Jurkat, Clone E6-1 (cell line): ENCODE results near the genes CD3E, ATP5MG, ABCG4 and C1QTNF5.

DNA sequence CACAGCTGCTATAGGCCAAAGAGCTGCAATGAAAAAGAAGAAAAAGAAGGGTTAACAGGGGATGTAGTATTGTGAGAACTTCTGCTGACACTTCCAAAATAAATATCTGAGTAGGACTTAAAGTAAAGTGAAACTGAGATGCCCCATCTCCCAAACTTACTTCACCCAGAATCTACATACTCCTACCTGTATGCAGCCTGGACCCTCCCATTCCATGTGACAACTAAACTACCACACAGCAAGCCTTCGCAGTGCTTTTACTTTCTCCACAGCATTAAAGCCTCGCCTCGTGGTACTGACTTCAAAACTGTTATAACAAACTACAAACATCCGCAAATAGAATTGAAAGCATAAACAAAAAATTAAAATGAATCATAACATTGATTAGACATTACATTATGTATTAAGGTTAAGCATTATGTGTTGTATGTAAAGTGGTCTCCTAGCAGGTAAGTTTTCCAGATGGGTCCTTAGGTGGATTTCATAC is 979 bp downstream of the MPZL2 start:
- RRBS: no CpG with 5 or more reads among the region's 4 CpGs

GRCh38 chr11:118304181-118305420 is at the start of gene CD3E:
Gene CD3E (plus strand): TSS chr11:118304730.
- RRBS: no CpG with 5 or more reads among the region's 13 CpGs

DNA sequence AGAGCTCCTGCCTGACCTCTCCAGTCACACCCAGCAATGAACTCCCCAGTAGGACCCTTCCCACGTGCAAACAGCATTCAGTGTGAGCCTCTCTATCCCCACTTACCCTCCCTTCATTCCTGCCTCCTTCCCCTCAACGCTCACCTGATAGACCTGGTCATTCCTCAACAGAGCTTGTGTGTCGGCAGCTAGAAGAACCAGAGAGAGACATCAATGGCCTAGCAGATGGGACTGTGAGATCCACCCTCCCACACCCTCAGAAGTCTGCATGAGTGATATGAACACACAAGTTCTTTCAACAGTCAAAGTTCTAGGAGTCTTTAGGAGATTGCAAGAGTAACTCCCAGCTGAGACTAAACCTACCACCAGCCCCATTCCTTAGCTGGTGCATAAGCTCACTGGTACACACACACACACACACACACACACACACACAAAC is 3.2 kb downstream of the CD3D start:
- RRBS: no CpG with 5 or more reads among the region's 3 CpGs

DNA sequence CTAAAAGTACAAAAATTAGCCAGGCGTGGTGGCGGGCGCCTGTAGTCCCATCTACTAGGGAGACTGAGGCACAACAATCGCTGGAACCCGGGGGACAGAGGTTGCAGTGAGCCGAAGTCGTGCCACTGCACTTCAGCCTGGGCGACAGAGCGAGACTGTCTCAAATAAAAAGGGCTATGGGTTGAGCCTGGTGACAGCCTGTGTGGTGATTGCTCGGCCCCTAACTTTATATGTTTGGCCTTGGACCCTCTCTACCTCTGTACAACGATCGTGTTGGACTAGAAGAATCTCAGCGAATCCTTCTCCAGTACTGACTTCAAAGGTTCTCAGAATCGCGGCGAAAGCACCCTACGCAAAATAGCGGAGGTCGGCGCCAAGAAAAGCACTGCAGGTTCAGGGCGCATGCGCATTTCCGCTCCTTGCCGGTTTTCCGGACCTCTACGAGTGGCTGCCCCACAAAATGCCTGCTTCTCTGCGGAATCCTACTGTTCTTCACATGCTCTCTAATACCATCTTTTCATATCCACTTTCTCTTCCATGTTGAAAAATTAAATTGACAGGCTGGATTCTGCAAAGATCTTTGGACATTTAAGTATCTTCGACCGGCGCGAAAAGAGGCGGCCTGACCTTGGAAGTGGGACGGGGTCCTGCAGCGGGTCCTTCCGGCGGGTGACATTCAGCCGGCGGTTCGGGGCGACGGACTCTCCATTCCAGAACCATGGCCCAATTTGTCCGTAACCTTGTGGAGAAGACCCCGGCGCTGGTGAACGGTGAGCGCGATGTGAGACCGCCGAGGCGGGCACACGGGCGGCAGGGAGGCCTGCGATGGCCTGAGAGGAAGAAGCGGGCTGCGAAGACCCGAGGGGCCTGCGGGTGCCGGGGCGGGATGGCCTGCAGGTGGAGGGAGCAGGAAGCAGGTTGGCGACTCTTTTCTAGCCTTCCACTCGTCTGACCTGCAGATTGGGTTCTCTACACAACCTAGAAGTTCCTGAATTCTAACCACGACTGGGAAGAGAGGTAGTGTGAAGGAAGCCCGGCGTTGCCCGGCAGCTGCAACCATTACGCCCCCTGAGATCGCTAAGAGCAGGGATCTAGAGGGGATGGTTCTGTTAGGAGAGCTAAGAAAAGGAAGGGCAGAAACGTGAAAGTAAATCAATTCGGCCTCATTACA is at the start of gene ATP5MG:
Gene ATP5MG, plus strand, starts transcription at position 659 of the 1,171 bp plus-strand sequence.
- RRBS: 2% methylated on average over 9 of the region's 69 CpGs

- RRBS: no CpG with 5 or more reads among the region's 5 CpGs
Measured at GRCh38 chr11:118500811-118501181, 26.5 kb upstream of the TTC36 start.

DNA sequence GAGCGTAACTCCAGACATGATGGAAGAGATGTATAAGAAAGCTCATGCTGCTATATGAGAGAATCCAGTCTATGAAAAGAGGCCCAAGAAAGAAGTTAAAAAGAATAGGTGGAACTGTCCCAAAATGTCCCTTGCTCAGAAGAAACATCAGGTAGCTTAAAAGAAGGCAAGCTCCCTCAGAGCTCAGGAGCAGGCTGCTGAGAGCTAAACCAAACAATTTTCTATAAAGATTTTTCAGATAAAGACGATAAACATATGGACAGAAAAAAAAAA is 4.4 kb downstream of the IFT46 start:
- RRBS: no CpG with 5 or more reads among the region's 2 CpGs

- RRBS: no CpG with 5 or more reads among the region's 7 CpGs
Measured at GRCh38 chr11:118602246-118603186, 4.9 kb upstream of the PHLDB1 start.

GRCh38 chr11:118624823-118625255 is 17.4 kb downstream of the PHLDB1 start:
- RRBS: no CpG with 5 or more reads among the region's 8 CpGs

DNA sequence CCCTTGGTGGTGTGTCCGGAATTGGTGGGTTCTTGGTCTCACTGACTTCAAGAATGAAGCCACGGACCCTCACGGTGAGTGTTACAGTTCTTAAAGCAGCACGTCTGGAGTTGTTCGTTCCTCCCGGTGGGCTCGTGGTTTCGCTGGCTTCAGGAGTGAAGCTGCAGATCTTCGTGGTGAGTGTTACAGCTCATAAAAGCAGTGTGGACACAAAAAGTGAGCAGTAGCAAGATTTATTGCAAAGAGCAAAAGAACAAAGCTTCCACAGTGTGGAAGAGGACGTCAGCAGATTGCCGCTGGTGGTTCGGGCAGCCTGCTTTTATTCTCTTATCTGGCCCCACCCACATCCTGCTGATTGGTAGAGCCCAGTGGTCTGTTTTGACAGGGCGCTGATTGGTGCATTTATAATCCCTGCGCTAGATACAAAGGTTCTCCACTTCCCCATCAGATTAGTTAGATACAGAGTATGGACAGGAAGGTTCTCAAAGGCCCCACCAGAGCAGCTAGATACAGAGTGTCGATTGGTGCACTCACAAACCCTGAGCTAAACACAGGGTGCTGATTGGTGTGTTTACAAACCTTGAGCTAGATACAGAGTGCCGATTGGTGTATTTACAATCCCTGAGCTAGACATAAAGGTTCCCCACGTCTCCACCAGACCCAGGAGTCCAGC is 8.9 kb upstream of the TREH start:
- RRBS: no CpG with 5 or more reads among the region's 17 CpGs

DNA sequence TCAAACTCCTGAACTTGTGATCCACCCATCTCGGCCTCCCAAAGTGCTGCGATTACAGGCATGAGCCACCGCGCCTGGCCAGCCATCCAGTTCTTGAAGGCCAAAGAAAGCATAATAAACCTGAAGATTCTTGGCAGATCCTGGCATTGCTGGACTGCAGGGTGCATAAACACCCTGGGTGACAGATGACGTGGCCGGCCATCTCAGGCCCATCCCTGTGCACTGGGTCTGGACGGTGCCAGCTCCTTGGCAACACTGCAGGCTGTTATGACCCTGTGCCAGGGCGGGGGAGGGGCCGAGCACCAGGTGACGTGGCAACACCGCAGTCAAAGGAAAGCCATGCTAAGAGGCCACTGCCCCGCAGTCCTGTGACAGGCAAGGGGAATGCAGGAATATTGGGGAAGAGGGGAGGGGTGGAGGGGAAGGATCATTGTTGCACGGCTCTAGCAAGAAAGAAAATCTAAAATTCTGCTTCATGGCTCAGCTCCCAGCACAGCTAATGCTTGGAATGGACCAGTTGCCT is 29.4 kb upstream of the DDX6 start:
- RRBS: no CpG with 5 or more reads among the region's 13 CpGs

DNA sequence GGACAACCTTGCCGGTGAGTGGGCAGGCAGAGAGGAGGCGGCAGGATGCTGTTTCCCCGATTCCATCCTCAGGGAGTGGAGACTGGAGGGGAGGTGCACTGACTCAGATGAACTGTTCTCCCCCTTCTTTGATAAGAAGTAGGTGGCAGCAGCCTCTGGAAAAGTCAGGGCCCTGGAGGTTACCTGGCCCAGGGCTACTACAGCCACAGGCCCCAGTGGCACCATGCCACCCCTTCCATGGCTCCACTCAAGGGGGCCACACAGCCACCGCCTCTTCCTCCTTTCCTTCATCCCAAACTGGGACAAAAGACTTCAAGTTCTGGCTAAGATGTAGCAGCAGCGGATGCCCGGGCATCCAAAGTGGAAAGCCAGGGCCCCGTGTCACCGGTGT is 13.4 kb downstream of the CXCR5 start:
- RRBS: 80% methylated on average over 1 of the region's 8 CpGs

DNA sequence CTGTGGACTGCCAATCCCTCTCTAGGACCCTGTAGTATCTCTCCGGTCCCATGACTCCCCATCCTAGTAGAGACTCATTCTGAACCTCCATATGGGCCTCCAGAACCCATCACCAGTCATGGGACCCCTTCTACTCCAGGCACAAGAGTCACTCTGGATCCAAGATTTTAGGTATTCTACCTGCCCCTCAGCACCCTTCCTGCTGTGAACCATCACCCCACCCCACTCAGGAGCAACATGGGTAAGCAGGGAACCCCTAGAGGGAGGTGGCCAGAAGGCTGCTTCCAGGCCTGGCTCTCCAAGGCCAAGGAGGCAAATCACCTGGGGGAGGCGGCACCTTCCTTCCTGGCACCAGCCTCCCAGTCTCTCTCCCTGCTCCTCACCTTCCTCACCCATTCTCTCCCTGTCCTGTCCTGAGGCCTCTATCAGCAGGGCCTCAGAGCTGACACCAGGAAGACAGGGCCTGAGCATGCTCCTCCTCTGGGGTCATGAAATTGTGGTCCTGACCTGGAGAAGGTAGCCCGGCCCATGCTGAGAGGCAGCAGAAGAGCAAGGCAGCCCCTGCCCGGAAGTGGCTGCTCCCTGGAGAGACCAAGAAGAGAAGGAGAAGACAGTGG is 2.1 kb downstream of the BCL9L start:
- RRBS: no CpG with 5 or more reads among the region's 4 CpGs

DNA sequence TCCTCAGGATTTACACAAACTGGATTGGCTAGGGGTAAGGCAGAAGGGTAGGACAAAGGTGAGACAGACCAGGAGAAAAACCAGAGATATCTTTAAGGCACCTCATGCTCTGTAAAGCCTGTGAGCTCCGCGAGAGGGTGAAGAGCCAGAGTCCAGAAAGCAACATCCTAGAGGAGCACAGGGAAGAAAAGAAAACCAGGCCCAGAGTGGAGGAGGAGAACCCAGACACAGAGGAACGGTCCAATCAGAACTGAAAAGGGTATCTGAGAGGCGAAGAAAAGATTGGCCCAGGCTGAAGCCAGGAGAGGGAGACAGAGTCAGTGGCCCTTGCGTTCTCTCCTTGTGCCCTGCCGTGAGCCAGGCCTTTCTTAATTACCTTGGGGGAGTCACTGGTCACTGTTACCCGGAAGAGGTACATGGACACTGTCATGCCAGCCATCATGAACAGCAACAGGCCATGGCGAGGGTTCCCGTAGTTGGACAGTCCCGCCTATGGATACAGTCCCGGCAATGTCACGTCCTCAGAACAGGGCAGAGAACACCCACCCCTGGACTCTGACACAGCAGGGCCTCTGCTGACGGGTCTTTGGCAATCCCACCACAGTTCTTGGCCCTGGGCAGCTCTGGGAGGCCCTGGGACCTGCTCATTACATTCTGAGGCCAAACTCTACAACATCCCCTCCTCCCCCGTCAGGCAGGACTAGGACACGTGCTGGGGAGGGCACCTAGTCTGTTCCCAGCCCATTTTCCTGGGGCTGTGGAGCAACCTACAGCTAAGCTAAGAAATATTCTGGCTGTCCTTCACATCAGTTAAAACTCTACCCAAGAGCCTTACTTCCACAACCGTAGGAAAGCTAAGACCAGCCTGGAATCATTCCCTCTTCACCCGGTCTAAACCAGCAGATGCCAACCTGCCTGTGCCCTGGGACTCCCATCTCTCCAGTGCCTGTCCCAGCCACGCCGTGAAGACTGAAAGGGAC is 7.3 kb downstream of the TRAPPC4 start:
- RRBS: 83% methylated on average over 1 of the region's 19 CpGs

GRCh38 chr11:119049440-119049645 is 7.7 kb downstream of the HYOU1 start:
- RRBS: no CpG with 5 or more reads among the region's 3 CpGs

DNA sequence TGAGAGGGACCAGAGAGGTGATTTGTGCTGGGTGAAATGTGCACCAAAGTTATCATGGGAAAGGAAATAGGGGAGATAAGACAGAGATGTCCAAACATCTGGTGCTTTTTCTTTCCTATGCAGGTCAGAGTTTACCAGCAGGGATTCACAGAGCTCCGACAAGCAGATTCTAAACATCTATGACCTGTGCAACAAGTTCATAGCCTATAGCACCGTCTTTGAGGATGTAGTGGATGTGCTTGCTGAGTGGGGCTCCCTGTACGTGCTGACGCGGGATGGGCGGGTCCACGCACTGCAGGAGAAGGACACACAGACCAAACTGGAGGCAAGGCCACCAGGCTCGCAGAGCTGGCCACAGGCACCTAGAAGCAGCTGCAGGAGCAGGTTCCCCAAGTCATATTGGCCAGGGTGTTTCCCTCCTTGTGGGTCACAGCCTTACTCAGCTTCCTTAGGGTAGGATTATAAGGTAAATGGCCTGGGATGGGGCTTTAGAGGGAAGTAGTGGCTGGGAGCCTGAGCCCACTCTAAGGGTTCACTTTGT is 5.5 kb downstream of the VPS11 start:
- RRBS: no CpG with 5 or more reads among the region's 8 CpGs

GRCh38 chr11:119148752-119149407 is at the start of gene ABCG4:
Gene ABCG4 (plus strand): TSS chr11:119149052.
- RRBS: 25% methylated on average over 30 of the region's 62 CpGs

DNA sequence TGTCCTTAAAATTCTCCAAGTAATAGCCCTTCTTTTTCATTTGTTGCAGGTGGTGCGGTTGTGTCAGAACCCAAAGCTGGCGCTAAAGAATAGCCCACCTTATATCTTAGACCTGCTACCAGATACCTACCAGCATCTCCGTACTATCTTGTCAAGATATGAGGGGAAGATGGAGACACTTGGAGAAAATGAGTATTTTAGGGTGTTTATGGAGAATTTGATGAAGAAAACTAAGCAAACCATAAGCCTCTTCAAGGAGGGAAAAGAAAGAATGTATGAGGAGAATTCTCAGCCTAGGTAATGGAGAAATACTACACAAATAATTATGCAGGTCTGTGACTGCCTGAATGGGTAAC is 26.2 kb downstream of the CBL start:
- RRBS: no CpG with 5 or more reads among the region's 3 CpGs

DNA sequence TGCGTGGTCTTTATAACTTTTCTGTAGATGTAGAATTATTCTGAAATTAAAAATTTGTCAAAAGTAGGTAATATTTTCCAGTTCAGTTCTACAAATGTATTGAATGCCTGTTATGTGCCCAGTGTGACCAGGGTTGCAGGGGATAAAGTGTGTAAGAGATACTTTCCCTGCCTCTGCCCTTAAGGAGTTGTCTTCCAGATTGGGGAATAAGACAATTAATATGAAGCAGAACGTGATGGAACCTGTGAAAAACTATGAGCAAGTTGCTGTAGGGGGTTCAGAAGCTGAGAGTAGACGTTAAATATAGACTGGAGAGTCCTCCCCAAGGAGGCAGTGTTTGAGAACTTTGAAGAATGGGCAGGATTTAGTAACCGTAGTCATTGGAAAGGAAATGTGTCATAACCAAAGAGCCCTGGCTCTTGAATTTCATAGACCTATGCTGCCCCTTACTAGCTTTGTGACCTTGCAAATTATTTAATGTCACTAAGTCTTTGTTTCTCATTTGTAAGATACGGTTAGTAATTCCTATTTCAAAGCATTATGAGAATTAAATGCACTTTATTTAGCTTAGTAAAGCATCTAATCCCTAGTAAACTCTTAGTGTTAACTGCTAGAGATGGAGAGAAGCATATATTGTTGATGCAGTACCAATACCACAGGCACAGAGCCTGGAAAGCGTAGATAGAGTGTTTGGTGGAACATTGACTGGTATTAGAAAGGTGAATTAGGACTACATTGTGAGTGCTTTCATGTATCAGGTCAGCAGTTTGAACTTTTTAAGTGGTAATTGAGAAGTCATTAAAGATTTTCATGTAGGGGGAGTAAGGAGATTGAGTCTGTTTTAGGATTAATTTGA is 54.2 kb downstream of the MCAM start:
- RRBS: no CpG with 5 or more reads among the region's 6 CpGs

- RRBS: no CpG with 5 or more reads among the region's 10 CpGs
Measured at GRCh38 chr11:119338930-119339536, 1.6 kb downstream of the C1QTNF5 start.

GRCh38 chr11:119340286-119341382 is at the start of gene C1QTNF5:
Gene C1QTNF5 (minus strand): TSS chr11:119340883.
- RRBS: 81% methylated on average over 28 of the region's 60 CpGs